Measurements from ENCODE around the gene P3H2.

CAGE:
- cytosol, long polyA minus RNA = no peak
- cytosol, long polyA plus RNA = no peak
- long polyA plus RNA = no peak
- nucleus, long polyA minus RNA = no peak
- nucleus, long polyA plus RNA = no peak
Measured at GRCh38 chr3:188303318-188303740, 149.4 kb downstream of the LPP start.

GRCh38 chr3:188316255-188316794, 162.4 kb downstream of the LPP start:
CAGE:
- cytosol, long polyA minus RNA = no peak
- cytosol, long polyA plus RNA = no peak
- long polyA plus RNA = no peak
- nucleus, long polyA minus RNA = no peak
- nucleus, long polyA plus RNA = no peak

DNA sequence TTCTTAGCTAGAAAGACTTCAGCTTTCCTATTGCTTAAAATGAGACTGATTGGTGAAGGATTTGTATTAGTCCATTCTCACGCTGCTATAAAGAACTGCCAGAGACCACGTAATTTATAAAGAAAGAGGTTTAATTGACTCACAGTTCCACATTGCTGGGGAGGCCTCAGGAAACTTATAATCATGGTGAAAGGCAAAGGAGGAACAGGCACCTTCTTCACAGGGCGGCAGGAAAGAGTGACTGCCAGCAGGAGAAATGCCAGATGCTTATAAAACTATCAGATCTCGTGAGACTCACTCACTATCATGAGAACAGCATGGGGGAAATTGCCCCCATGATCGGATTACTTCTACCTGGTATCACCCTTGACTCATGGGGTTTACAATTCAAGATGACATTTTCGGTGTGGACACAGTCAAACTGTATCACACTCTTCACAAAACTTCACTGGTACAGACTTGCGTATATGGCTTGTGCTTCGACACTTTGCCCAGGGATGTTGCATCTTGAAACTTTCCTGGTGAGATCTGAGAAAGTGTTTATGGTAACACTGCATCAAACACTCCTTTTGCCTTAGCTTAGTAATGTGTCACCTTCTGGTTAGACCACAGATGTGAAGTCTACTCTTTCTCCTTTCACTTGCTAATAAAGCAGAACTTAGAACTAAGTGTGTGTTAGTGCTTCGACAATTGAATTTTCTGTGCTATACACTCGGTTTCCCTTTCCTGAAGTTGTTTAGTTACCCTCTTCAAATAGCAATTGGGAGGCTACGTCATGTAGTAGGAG, 185.6 kb downstream of the LPP start:
CAGE:
- cytosol, long polyA minus RNA = no peak
- cytosol, long polyA plus RNA = no peak
- long polyA plus RNA = no peak
- nucleus, long polyA minus RNA = no peak
- nucleus, long polyA plus RNA = no peak

DNA sequence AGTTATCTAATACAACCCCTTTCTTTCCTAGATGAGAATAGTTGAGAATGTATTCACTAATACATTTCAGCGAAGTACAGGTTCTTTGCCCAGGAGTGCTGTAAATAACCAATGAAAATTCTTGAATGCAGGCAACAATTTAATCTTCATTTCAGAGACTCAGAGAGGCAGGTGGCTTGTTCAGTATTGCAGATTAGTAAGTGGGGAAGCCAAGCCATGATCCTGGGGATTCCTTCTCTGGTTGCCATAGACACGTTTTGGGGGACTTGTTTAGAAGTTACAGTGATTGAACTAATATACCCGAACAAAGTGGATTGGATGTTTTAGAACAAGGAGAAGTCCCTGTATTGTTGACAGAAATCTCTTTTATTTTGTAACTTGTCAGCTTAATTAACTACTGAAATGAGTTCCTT, 260.7 kb downstream of the LPP start:
CAGE:
- cytosol, long polyA minus RNA = no peak
- cytosol, long polyA plus RNA = no peak
- long polyA plus RNA = no peak
- nucleus, long polyA minus RNA = no peak
- nucleus, long polyA plus RNA = no peak

DNA sequence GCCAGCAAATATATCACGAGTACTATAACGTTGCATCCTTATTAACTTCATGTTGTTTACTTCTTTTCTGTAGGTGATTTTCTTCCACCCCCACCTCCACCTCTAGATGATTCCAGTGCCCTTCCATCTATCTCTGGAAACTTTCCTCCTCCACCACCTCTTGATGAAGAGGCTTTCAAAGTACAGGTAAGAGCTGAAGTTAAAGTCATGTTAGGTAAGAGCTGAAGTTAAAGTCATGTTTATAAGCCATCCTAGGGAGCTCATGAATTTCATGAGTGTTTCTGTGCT, 330.5 kb downstream of the LPP start:
CAGE:
- cytosol, long polyA minus RNA = no peak
- cytosol, long polyA plus RNA = no peak
- long polyA plus RNA = no peak
- nucleus, long polyA minus RNA = no peak
- nucleus, long polyA plus RNA = no peak

CAGE:
- cytosol, long polyA minus RNA = no peak
- cytosol, long polyA plus RNA = no peak
- long polyA plus RNA = no peak
- nucleus, long polyA minus RNA = no peak
- nucleus, long polyA plus RNA = no peak
Measured at GRCh38 chr3:188682226-188682733, 489.5 kb upstream of the TPRG1 start.

GRCh38 chr3:188689106-188689661, 482.6 kb upstream of the TPRG1 start:
CAGE:
- cytosol, long polyA minus RNA = no peak
- cytosol, long polyA plus RNA = no peak
- long polyA plus RNA = no peak
- nucleus, long polyA minus RNA = no peak
- nucleus, long polyA plus RNA = no peak

GRCh38 chr3:188734359-188734932, 437.3 kb upstream of the TPRG1 start:
CAGE:
- cytosol, long polyA minus RNA = no peak
- cytosol, long polyA plus RNA = no peak
- long polyA plus RNA = no peak
- nucleus, long polyA minus RNA = no peak
- nucleus, long polyA plus RNA = no peak

DNA sequence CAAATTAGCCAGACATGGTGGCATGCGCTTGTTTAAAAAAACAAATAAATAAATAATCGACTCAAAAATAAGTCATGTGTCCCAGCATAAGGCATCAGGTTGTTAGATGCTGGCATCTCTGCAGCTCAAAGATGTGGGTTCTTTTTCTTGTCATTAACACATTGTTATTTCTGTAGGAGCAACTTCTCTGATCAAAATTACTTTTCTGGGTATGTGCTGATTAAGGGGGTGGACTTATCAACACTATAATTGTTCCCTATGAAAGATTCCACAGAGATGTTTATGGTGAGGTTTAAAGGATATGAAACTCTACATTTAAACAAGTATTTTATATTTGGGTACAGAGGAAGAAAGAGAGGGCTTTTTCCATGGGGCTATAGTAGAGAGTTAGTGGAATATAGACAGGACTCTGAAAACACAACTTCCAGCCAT, 294.0 kb upstream of the TPRG1 start:
CAGE:
- cytosol, long polyA minus RNA = no peak
- cytosol, long polyA plus RNA = no peak
- long polyA plus RNA = no peak
- nucleus, long polyA minus RNA = start-site peak on the plus strand centred at position 226 of the sequence, 6 bp wide, 44 reads
- nucleus, long polyA plus RNA = start-site peak on the plus strand centred at position 248 of the sequence, 68 bp wide, 42 and 17 reads in 2 replicates

GRCh38 chr3:188879241-188879836, 292.4 kb upstream of the TPRG1 start:
CAGE:
- cytosol, long polyA minus RNA = start-site peak on the plus strand at chr3:188879317-188879601, 22 reads
- cytosol, long polyA plus RNA = no peak
- long polyA plus RNA = no peak
- nucleus, long polyA minus RNA = start-site peak on the plus strand at chr3:188879396-188879497, 24 reads; start-site peak on the plus strand at chr3:188879613-188879626, 19 reads
- nucleus, long polyA plus RNA = start-site peak on the plus strand at chr3:188879386-188879464, 20 and 25 reads in 2 replicates

DNA sequence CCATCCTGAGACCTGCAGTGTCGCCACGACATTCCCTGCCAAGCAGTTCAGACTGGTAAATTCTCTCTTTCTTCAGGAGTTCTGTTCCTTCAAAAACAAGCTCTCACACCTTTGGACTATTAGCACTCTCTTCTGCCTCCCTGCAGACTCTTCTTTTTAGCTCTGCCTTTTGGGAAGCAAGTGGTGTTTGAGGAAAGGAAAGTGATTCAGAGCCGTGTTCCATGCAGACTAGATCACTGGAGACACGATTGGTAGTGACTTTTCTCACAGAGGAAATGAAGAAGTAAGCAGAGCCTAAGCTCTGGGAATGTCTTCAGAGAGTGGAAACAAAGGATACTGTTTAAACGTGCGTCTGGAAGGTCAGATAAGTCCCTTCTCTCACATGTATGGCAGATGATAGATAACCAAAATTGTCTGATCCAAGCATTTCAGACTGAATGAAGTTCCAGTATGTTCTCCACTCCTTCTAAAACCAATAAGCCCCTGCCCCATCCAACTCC, 270.6 kb upstream of the TPRG1 start:
CAGE:
- cytosol, long polyA minus RNA = no peak
- cytosol, long polyA plus RNA = no peak
- long polyA plus RNA = no peak
- nucleus, long polyA minus RNA = no peak
- nucleus, long polyA plus RNA = no peak

CAGE:
- cytosol, long polyA minus RNA = no peak
- cytosol, long polyA plus RNA = no peak
- long polyA plus RNA = no peak
- nucleus, long polyA minus RNA = no peak
- nucleus, long polyA plus RNA = no peak
Measured at GRCh38 chr3:188947888-188948620, 223.7 kb upstream of the TPRG1 start.

CAGE:
- cytosol, long polyA minus RNA = no peak
- cytosol, long polyA plus RNA = no peak
- long polyA plus RNA = no peak
- nucleus, long polyA minus RNA = no peak
- nucleus, long polyA plus RNA = no peak
Measured at GRCh38 chr3:189270135-189270862, 98.5 kb downstream of the TPRG1 start.

DNA sequence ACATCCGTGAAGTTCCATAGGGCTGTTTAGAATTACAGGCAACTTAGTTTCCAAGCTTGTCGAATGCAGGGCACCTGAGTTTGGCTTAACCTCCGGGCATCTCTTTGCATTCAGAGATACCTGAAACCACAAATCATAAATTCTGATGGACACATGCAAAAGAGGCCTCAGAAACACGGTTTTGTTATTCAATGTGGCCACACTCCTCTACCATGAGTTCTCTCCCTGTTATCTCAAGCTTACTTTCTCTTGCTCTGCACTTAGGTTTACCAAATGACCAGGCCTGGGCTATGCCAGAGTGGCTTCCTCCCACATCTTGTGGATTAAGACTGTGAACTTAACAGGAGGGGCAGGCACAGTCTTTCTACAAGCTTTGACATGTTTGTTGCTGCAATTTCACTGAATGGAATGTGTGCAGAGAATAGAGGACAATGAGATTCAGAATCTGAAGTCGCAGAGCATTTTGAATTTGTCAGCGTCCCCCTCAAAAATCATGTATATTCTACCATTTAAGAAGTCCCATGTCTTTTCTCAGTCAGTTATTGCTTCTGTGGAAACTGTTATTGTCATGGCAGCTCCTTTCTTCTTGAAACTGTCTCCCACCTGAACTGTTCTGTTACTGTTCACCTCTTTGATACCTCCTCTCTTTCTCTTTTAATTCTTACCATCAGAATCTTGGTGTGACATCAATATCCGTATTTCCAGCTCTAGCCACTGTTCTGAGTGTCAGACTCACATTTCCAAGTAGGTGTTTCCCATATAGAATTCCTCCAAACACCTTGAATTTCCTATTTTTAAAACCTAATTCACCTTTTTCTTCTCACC, 137.9 kb downstream of the TPRG1 start:
CAGE:
- cytosol, long polyA minus RNA = no peak
- cytosol, long polyA plus RNA = no peak
- long polyA plus RNA = start-site peak on the plus strand centred at position 428 of the sequence, 59 bp wide, 11 and 11 reads in 2 replicates
- nucleus, long polyA minus RNA = no peak
- nucleus, long polyA plus RNA = no peak

DNA sequence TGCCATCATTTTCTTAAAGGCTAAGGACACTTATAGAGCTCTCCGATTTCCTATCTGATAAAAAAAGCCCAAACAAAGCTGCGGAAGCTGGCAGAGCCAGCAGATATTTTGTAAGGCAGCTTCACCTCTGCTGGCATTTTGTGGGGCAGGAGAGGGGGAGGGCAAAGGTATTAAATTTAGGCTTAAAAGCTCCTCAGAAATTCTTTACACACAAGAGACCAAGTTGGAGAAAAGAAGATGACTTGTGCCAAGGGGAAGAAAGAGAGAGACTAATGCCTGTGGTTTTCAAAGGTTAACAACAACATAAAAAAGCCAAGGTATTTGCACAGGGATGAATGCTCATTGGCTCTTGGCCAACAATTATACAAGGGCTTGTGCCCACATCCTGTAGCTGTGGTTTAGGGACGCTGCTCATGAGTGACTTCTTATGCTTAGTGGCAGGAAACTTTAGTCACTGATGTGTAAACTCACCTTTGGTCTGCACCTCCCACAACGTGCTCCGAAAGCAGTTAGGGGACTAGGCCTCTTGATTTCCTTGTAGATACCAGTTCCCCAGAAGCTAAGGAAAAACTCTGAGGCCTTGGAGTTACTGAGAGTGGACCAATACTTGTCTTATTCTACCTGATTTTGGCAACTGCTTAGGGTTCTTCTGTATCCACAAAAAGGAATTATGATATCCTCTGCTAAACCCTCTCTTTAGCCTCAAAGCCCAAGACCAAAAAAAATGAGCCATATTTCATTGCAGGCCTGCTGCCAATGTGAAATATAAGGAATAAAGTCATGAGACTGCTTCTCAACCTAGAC, 152.9 kb downstream of the TPRG1 start:
CAGE:
- cytosol, long polyA minus RNA = no peak
- cytosol, long polyA plus RNA = no peak
- long polyA plus RNA = no peak
- nucleus, long polyA minus RNA = no peak
- nucleus, long polyA plus RNA = no peak

GRCh38 chr3:189710644-189711176, 79.5 kb downstream of the TP63 start:
CAGE:
- cytosol, long polyA minus RNA = no peak
- cytosol, long polyA plus RNA = no peak
- long polyA plus RNA = no peak
- nucleus, long polyA minus RNA = no peak
- nucleus, long polyA plus RNA = no peak

DNA sequence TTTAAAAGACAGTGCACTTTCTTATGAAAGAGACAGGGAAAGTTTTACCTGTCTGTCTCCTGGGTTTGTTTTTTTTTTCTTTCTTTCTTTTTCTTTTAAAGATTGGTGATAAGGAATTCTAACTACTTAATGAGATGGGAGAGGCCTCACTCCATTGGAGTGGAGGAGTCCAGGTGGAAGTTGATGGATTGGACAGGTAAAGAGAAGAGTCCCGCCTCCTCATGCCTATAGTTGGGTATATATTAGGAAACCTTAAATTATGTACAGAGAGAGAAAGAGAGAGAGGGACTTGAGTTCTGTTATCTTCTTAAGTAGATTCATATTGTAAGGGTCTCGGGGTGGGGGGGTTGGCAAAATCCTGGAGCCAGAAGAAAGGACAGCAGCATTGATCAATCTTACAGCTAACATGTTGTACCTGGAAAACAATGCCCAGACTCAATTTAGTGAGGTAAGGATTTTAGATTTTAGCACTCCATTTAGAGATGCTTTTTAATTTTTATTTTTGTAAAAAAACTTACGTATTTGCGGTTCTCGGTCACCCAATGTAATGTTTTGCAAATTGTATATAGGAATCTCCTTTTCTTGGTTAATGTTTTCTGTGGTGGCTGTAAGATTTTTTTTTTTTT, 158.3 kb downstream of the TP63 start:
CAGE:
- cytosol, long polyA minus RNA = start-site peak on the plus strand centred at position 279 of the sequence, 10 bp wide, 125 reads
- cytosol, long polyA plus RNA = start-site peak on the plus strand centred at position 279 of the sequence, 6 bp wide, 37 and 37 reads in 2 replicates
- long polyA plus RNA = start-site peak on the plus strand centred at position 313 of the sequence, 74 bp wide, 138 and 296 reads in 2 replicates
- nucleus, long polyA minus RNA = start-site peak on the plus strand centred at position 281 of the sequence, 13 bp wide, 197 reads; start-site peak on the plus strand centred at position 427 of the sequence, 25 bp wide, 52 reads
- nucleus, long polyA plus RNA = no peak

DNA sequence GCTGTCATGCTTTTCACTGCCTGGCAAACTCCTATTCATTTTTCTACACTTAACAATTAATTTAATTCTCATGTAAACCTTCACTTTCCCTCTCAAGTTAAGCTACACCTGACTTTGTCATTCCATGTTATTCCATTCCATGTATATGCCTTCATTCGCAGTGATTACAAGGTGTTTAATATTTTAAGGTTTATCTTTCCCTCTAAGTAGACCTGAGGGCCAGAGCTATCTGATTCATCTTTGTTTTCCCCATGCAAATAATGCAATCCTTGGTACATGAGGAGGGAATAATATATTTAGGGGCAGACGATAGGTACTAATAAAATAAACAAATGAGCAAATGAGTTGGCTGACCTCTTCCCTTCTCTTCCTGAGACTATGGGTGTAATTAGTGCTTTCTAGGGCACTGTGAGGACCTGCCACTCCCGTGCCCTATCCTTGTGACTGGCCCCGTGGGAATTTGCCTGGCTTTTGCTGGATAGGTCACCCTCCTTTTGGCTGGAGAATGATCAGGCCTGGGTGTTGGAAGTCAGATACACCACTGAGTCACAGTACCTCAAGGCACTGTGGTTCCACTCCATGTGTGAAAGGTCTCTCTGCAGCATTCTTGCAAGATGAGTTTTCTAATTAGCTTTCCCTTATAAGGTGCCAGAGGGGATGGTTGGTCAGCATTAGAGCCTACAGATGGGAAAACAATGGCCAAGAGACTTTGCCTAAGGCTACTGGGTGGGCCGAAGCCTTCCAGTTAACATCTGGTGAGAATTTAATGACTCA, 183.3 kb downstream of the P3H2 start:
CAGE:
- cytosol, long polyA minus RNA = no peak
- cytosol, long polyA plus RNA = no peak
- long polyA plus RNA = no peak
- nucleus, long polyA minus RNA = start-site peak on the minus strand centred at position 202 of the sequence, 122 bp wide, 14 reads
- nucleus, long polyA plus RNA = no peak

DNA sequence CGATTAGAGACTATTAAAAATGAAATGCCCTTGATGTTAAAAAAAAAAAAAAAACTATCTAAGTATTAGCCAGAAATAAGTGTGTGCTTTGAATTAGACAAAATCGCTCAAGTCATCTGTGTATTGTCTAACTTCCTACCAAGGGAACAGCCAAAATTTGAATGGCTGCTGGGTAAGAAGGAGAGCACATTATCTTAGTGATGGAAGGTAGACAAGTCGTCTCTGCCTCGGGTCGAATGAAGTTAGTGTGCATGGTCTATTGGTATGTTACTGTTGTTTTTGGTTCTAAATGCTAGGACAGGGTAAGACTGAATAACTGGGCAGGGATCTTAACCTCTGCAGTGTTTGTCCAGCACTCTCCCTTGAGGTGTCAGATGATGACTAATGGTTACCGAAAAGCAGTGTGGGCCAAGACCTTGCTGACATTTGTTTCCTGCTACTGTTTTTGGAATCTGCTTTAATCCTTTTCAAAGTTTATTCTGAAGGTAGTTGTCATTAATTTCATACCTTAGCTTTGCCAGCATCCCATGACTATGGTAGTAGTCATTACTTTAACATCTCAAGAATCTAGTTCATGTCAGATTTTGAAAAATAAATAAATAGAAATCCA, 117.1 kb downstream of the P3H2 start:
CAGE:
- cytosol, long polyA minus RNA = no peak
- cytosol, long polyA plus RNA = no peak
- long polyA plus RNA = no peak
- nucleus, long polyA minus RNA = no peak
- nucleus, long polyA plus RNA = no peak

DNA sequence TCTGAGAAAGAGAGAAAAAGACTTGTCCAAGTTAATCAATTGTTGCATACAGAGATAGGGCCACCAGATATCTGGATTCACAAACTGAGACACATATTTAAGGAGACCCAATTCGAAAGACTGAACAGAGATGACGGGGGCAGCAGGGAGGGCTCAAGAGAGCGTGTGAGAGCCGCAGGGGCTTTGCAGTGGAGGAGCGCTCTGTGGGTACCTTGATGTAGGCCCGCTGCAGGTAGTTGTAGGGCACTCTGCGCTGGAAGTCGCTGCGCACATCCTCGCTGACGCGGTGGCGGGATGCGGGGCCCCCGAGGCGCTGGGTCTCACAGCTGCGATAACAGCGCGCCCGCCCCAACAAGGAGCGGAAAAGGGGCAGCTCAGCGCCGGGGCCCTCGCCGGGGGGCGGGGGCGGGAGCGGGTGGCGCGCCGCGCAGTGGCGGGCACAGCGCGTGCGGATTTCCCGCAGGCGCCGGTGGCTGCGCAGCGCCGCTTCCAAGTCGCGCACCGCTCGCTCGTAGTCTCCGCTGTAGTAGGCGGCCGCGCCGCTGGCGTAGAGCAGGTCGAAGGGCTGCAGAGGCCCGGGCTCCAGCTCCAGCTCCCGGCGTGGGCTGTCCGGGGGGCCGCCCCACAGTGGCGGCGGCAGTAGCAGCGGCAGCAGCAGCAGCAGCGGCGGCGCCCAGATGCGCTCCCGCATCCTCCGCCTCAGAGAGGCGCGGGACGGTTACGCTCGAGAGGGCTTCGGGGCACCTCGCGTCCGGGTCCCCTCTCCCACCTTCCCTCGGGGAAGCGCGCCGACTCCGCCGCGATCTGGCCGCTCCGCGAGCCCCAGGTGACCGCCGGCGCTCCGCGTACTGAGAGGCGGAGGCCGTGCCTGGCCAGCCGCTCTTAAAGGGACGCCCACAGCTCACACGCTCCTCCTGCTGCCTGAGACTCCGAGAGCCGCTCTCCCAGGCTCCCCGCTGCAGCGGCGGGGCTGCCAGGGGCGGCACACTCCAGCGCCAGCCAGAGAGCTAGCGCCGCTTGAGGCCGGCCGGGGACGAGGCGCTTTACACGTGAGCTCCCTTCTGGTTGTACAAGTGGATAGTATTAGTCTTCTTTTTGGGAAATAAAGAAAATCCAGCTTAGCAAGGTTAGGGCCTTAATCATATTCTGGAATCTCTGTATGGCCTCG, at the start of gene P3H2:
TSS of gene P3H2 (minus strand) at position 857 of the 1,168 bp plus-strand sequence.
CAGE:
- cytosol, long polyA minus RNA = start-site peak on the minus strand centred at position 855 of the sequence, 13 bp wide, 25 reads
- cytosol, long polyA plus RNA = start-site peak on the minus strand centred at position 291 of the sequence, 135 bp wide, 202 and 66 reads in 2 replicates; start-site peak on the minus strand centred at position 838 of the sequence, 145 bp wide, 466 and 40 reads in 2 replicates
- long polyA plus RNA = start-site peak on the minus strand centred at position 305 of the sequence, 162 bp wide, 123 and 169 reads in 2 replicates; start-site peak on the minus strand centred at position 875 of the sequence, 196 bp wide, 1,007 and 805 reads in 2 replicates
- nucleus, long polyA minus RNA = start-site peak on the plus strand centred at position 127 of the sequence, 230 bp wide, 14 reads; start-site peak on the minus strand centred at position 231 of the sequence, 17 bp wide, 26 reads; start-site peak on the minus strand centred at position 888 of the sequence, 71 bp wide, 117 reads; start-site peak on the minus strand centred at position 1,033 of the sequence, 85 bp wide, 79 reads
- nucleus, long polyA plus RNA = start-site peak on the minus strand centred at position 301 of the sequence, 157 bp wide, 243 and 490 reads in 2 replicates; start-site peak on the minus strand centred at position 1,024 of the sequence, 456 bp wide, 1,585 and 1,562 reads in 2 replicates

Measured in keratinocyte (primary cell).